GM23248 (cell line): ENCODE measurements around a stretch of chr14.

DNA sequence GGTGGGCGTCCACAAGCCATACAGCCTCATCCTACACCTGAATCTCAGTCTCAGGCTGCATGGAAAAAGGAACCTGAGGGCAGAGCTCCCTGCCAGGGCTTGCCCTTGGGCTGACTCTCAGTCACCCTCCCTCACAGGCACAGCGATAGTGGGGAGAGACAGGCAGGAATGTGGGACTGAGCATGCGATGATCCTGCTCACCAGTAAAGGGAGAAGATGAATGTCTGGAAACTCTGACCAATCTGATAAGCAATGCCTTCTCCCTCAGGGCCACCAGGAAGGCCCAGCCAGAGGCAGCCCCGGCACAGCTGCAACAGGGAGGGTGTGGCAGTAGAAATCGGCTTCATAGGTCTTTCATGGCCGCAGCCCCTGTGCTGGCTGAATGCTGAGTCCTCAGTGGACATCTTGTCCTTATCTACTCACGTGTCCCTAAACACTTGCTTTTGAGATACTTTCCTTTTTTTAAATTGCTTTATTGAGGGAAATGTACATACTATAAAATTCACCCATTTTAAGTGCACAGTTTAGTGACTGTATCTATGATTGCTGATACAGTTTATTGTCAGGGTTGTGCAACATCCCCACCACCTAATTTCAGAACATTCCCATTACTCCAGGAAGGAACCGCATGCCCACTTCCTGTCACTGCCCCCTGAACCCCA is 155.0 kb upstream of the SIPA1L1 start:
- RAMPAGE, long total RNA = no peak

- RAMPAGE, long total RNA = no peak
Observed at GRCh38 chr14:71167933-71168520, 152.2 kb upstream of the SIPA1L1 start.

DNA sequence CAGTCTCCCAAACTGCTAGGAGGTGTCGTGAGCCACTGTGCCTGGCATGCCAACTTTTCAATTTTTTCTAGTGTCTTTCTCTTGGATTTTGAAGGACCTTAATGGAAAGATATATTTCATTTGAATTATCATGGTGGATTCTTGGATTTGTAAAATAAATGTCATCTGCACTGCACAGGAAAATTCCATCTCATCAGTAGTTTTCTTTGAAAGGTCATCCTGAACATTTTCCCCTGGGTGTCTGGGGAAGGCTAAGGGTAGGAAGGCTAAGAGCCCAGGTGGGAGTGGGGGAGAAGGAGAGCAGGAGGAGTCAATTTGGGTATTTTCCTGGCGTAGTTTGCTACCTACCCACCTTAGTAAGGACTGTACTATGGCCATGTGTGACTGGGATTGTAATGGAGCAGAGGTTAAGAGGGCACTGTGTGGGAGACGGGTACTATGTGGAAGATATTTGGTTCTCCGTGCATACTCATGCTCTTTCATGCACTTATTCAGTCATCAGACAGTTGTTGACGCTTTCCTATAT is 24.6 kb downstream of the SIPA1L1 start:
- RAMPAGE, long total RNA = no peak

DNA sequence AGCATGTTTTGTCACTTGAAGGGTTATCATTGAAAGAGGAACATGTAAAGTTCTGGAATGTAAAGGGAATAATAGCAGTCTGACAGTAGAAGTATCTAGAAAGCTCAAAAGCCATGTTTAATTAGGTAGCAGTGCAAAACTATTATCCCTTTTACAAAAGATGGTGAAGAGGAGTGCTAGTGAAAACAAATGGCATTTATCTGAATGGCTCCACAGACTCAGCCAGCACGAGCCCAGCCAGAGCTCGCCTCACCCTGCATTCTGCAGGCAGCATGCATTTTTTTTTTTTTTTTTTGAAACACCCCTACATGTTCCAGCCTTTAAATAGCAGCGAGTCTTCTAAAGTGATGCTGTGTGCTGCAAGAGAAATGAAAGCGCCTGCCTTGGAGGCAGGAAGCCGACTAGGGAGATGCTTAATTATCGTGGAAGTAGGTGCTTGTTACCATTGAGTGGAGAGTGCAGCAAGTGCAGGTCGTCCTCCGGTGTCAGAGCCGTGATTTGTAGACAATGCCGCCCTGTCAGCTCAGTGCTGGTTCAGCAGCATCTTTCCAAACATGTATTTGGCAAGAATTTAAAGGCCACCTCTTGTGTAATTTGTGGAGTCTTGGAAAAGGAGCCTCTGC is 265.8 kb downstream of the SIPA1L1 start:
- RAMPAGE, long total RNA = no peak

DNA sequence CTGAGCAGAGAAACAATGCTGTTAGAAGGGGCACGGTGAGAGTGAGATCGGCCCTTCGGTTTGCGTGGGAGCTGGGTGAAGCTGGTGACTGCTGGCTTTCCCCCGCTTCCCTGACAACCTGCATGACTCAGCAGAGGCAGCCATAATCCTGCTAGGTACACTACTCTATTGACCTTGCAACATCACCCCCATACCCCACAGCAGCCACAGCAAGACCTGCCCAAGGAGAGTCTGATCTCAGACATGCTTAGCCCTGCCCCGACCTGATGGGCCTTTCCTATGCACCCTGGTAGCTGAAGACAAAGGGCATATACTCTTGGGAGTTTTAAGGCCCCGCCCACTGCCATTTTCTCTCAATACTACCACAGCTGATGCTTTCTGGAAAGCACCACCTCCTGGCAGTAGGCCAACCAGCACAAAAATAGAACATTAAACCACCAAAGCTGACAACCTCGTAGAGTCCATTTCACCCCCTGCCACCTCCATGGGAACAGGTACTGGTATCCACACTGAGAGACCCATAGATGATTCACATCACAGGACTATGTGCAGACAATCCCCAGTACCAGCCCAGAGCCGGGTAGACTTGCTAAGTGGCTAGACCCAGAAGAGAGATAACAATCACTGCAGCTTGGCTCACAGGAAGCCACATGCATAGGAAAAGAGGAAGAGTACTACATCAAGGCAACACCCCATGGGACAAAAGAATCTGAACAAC is 75.9 kb upstream of the RGS6 start:
- RAMPAGE, long total RNA = no peak

DNA sequence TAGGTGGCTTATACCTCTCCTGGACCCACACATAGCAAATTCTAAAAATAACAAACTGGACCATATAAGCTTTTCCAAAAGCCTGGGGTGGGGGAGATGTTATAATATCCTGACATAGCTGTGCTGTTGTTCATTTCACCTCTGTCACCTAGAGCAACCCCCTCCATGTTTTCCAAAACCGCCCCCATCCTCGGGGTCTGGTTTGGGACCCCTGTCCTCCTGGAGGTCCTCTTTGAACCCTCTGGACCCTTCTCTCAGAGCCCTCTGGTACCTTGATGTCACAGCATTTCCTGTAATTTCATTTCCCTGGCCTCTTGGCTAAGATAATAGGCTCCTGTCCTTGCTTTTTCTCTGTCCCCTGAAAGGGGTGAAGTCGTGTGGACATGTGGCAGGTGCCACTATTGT is 165.8 kb downstream of the RGS6 start:
- RAMPAGE, long total RNA = no peak

DNA sequence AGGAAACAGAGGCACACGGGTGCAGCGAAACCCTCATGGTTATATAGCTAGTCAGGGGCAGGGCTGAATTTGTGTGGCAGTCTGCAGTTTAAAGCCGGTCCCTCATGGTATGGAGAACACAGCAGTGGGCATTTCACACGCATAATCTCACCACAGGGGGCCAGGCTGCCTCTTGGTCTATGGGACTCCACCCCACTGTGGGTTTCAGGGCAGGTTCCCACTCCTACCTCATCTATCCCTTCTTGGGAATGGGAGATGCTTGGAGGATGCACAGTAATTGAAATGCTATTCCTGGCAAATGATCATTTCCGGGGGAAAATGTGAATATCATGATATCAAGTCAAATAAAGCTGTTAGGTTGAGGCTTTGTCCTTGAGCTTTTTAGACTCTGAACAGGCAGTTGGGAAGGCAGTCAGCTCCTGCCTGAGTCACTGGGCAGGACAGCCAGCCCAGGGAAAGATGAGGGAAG is 400.7 kb downstream of the RGS6 start:
- RAMPAGE, long total RNA = no peak

GRCh38 chr14:72776691-72777298 is 117.1 kb downstream of the DPF3 start:
- RAMPAGE, long total RNA = no peak

DNA sequence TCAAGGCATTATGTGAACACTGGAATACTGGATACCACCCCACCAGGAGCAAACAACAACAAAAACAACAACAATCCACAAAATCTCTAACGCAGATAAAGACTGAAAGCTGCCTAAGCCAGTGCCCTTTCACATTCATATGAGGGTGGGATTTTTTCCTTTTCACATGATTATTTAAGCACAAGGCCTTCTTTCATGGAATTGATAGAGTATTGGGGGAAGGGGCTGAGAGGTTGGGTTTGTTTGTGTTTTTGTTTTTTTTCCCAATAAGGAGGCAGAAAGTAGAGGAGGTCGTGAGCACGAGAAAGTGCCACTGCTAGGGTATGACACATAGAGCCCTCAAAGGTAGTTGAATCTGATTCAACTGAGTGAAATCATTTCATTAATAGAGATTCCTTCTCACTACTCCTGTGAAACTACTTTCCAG is 89.5 kb downstream of the DPF3 start:
- RAMPAGE, long total RNA = no peak

DNA sequence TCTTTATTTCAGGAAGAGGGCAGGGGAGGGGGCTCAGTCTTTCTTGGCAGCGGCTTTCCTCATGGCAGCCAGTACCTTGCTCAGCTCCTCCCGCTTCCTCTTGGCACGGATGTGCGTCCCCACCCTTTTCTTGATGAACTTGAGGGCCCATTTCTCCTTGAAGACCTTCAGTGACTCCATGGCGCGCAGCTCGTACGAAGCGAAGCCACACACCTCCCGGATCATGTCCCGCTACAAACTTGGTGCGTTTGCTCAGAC is 3.2 kb downstream of the DCAF4 start:
- RAMPAGE, long total RNA = no peak

DNA sequence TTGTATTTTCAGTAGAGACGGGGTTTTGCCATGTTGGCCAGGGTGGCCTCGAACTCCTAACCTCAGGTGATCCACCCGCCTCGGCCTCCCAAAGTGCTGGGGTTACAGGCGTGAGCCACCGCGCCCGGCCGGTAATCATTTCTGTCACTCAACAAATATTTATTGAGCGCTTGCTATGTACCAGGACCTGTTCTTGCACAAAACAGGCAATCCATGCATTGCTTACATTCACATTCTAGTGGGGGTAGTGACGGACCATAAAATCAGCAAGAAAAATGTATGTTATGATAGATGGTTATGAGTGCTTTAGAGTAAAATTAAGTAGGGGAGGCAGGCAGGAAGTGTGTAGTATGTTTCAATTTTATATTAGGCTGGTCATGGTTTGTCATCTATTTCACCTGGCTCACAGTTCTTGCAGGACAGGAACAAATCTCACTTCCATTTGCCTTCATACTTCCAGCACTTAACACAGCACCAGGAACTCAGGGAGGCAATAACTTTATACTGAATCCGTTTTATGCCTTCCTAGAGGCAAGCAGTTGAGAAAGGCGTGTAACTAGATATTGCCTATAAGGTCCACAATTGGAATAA is 910 bp upstream of the RBM25 start:
- RAMPAGE, long total RNA = no peak

DNA sequence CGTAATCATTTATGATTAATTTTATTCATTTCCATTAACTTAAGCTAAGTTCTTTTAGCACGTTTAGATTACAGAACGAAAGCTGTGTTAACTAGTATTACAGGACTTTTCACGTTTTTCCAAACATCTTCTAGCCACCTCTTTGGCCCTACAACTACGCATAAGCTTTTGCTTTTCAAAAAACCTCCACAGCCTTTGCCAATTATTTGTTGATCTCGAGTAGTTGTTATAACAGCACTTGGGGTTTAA is 490 bp upstream of the RBM25 start:
- RAMPAGE, long total RNA = no peak

- RAMPAGE, long total RNA = no peak
Observed at GRCh38 chr14:73058645-73059406, 492 bp downstream of the RBM25 start.

DNA sequence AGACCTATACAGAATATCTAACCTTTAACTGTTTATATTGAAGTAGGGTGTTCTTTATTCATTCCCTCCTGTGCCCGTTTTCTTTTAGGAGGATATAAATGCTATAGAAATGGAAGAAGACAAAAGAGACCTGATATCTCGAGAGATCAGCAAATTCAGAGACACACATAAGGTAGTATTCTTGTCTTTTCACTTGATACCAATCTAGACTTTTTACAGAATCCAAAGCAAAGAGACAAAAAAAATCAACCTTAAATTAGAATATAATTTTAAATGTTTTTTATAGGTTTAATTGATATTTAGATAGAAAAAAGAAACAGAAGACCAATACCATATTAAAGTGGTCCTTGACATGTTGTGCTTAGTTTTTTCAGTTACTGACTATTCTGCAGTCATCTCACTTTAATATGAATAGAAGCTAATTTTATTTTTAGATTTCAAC is 36.7 kb upstream of the PSEN1 start:
- RAMPAGE, long total RNA = no peak

GRCh38 chr14:73245351-73246292 is 8.3 kb downstream of the PAPLN start:
- RAMPAGE, long total RNA = no peak

GRCh38 chr14:73306581-73307090 is 69.3 kb downstream of the PAPLN start:
- RAMPAGE, long total RNA = no peak

- RAMPAGE, long total RNA = no peak
Observed at GRCh38 chr14:73461815-73462802, 3.8 kb upstream of the NUMB start.

GRCh38 chr14:73633368-73634198 is 11.2 kb upstream of the DNAL1 start:
- RAMPAGE, long total RNA = no peak

DNA sequence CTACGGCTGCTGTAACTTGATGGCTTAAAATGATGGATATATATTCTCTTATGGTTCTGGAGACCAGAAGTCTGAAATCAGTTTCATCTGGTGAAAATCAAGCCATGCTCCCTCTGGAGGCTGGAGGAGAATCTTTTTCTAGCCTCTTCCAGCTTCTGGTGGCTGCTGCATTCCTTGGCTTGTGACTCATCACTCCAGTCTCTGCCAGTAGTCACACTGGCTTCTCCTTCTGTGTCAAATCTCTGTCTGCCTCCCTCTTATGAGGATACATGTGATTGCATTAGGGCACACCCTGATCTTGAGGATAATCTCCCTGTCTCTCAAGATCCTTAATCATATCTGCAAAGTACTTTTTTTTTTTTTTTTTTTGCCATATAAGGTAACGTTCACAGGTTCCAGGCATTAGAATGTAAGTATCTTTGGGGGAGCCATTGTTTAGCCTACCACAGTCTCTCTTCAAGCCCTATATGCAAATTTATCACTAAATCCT is 17.7 kb downstream of the DNAL1 start:
- RAMPAGE, long total RNA = no peak

DNA sequence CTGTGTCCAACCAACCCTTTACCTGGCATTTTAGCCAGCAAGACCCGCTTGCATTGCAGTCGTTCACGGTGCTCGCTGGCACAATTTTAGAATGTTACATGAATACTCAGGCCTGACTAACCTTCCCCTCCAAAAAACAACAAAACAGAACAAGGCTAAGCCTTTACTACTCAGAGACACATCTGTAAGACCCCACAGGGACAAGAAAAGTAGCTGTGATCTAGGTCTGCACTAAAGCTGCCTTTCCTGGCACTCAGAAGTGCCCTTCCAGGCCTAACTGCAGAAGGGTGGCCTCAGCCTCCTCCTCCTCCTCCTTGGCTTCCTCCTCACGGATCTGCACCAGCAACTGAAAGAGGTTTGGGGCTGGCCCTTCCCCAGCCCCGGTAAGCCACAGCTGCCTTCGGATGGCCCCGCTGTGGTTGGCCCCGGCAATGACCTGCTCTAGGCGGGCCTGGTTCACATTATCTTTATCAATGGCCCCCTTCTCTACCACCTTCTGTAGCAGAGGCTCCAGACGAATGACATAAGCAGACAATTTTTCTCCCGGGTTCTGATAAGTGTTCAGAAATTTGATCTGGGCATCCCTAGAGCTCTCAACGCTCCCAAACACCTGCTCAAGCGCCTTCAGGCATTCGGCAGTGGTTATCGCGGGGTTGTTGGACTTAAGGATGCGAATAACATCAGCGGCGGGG is 1.7 kb downstream of the PNMA1 start:
- RAMPAGE, long total RNA = no peak